ENCODE measurements around the gene ESPNL.

- PRO-cap, 3 experiments: peak in 1 of 3 experiments; most common plus-strand start chr2:237438309 (in 1)
Observed at GRCh38 chr2:237438075-237438659, 24.2 kb upstream of the COL6A3 start.

- PRO-cap, 3 experiments: peak in 1 of 3 experiments; most common plus-strand start chr2:237471760 (in 1)
Observed at GRCh38 chr2:237471484-237471927, 15.5 kb upstream of the MLPH start.

GRCh38 chr2:237483316-237483852 lies 3.7 kb upstream of the MLPH start:
- PRO-cap, 3 experiments: peak in 3 of 3 experiments; most common plus-strand start chr2:237483687 (in 3); most common minus-strand start chr2:237483546 (in 3)

GRCh38 chr2:237498309-237498780 lies 11.3 kb downstream of the MLPH start:
- PRO-cap, 3 experiments: no peak in any of the 3 experiments

GRCh38 chr2:237524686-237524990 lies 37.6 kb downstream of the MLPH start:
- PRO-cap, 3 experiments: no peak in any of the 3 experiments

GRCh38 chr2:237537592-237538249 lies 28.7 kb upstream of the PRLH start:
- PRO-cap, 3 experiments: peak in 1 of 3 experiments; most common plus-strand start chr2:237537885 (in 1)

- PRO-cap, 3 experiments: no peak in any of the 3 experiments
Observed at GRCh38 chr2:237541739-237542278, 24.6 kb upstream of the PRLH start.

DNA sequence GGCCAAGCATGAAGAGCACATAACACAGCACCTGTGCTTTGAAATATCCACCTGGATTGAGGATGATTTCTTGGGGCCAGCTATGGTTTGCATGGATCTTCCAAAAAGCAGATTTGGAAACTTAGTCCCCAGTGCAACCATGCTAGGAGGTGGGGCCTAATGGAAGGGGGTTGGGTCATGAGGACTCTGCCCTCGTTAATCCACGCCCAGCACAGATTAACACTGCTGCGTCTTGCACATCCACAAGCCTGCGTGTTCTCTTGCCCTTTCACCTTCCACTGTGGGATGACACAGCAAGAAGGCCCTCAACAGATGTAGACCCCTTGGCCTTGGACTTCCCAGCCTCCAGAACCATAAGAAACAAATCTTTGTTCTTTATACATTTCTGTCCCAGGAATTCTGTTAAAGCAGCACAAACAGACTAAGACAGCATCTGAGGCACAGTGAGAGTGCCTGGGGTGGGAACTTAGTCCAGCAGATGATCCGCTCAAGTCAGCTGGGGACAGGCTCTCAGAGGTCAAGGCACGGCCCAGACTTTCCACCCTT lies 2.5 kb downstream of the RAB17 start:
- PRO-cap, 3 experiments: peak in 1 of 3 experiments; most common plus-strand start position 214 of the sequence (in 1)

GRCh38 chr2:237601420-237602317 lies 11.1 kb upstream of the RAB17 start:
- PRO-cap, 3 experiments: no peak in any of the 3 experiments

- PRO-cap, 3 experiments: no peak in any of the 3 experiments
Observed at GRCh38 chr2:237626796-237627312, 533 bp upstream of the LRRFIP1 start.

DNA sequence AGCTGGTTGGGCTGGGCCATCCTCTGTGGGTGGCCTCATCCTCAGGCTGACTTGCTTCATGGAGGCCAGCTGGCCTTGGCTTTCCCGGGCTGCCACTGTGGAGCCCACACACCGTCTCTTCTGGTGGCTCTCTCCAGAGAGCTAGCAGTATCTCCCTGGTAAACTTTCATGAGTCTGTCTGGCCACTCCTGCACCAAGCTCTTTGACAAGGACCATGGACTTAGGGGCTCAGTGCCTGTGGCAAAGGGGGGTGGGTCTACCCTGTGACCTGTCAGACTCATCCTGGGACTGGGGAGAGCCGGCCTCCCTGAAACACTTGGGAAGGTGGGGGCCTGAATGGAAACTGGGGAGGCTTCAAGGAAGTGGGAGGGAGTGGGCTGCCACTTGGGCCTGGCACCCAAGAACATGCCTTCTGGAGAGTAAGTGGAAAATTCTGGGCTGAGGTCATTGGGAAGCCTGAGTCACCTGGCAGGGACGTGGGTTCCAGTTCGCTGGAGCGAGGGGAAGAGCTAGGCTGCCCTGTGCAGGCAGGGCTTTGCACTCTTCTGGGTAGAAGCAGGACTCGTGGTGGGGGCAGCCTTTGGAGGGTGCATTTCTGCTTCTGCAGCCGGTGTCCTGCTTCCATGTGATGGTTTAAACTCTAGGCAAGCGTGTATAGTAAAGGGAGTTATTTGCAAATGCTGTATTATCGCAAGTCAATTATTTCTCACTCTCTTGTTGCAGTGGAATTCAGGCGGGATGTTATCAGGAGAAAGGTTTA lies 3.6 kb downstream of the LRRFIP1 start:
- PRO-cap, 3 experiments: no peak in any of the 3 experiments

- PRO-cap, 3 experiments: no peak in any of the 3 experiments
Observed at GRCh38 chr2:237652392-237652763, 25.0 kb downstream of the LRRFIP1 start.

DNA sequence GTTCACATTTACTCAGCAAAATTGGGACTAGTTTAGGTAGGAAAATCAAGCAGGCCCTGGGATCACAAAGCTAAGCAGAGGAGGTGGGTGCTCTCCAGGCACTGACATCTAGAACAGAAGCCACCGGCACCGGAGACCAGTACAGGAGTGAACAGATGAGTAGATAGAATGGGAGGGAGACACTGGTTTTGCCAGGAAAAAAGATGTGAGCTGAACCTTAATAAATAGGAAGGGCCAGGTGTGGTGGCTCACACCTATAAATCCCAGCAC lies 68.2 kb upstream of the RBM44 start:
- PRO-cap, 3 experiments: no peak in any of the 3 experiments

DNA sequence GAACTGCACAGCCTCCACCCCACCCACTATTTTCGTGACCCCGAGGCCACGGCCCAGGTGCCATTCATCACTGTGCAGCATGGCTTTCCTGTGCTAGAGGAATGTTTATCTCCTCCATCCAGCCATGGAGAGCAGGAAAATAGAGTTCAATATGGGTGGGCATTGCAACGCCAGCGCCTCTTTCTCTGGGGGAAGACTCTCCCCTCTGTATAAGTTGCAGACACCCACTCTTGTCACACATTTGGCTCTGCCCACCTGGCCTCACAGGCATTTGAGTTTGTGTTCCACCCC lies 57.8 kb upstream of the RBM44 start:
- PRO-cap, 3 experiments: no peak in any of the 3 experiments

DNA sequence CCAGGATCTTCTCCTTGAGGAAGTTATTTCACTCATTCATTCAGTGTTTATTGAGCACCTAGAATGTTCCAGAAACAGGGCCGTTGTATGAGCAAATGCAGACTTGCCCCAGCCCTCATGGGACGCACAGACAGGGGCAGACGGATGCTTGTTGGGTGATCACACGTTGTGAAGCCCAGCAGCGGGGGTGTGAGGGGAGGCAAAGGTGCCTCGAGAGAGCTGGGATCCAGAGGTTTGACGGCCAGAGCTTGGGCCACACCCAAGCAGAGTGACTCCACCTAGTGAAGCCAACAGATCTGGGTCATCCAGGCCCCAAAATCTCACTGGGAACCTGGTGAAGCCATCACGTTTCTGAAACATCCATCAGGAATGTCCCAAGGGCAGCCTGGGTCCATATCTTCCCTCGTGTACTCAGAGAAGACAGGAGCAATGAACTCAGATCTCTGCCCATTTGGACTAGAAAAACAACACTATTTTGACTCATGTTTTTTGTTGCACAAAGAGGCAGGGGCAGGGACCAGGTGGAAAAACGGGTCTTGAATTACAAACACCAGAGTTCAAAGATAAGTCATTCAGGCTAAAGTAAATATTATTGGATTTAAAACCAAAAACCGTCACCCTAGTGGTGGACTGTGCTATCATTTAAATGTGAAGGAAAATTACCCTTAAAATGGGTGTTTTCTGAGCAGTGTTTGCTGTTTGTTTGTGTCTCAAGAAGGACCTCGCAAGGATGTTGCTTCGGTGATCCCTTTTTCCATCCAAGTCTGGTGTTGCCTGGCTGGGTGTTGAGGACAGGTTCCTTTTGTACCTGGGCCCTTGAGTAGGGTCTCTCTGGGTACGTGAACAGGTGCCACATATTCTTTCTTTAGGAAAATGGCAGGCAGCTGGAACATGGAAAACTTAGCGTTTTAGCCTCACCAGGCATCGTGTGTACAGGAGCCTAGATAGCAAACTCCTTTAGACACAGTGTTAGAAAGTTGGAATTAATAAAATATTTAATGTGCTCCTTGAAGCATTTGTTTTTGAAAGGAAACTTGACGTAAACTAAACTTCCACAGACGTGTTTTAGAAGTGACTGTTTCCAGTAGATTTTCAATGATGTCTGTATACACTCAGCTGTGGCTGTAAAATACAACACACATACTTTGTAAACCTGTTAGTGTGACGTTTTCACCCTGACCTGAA lies 54.6 kb upstream of the RBM44 start:
- PRO-cap, 3 experiments: no peak in any of the 3 experiments

- PRO-cap, 3 experiments: no peak in any of the 3 experiments
Observed at GRCh38 chr2:237763834-237764333, 34.7 kb upstream of the RBM44 start.

DNA sequence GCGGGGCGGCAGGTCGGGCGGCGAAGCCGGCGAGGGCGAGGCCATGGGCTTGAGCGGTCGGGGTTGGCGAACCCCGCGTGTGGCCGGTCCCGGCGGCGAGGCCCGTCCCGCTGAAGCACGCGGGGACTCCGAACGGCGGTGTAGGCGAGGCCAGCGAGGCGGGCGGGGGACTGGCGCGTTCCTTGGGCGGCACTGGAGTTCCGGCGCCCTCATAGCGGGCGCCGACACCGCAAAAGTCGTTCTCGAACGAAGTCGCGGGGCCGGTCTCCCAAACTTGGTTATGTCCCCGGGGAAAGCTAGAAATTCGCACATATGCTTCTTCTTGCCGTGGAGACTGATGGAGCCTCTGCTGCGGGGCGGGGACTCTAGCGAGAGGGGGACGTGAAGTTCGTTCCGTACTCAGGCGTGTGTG lies 306 bp downstream of the RBM44 start:
- PRO-cap, 3 experiments: no peak in any of the 3 experiments

DNA sequence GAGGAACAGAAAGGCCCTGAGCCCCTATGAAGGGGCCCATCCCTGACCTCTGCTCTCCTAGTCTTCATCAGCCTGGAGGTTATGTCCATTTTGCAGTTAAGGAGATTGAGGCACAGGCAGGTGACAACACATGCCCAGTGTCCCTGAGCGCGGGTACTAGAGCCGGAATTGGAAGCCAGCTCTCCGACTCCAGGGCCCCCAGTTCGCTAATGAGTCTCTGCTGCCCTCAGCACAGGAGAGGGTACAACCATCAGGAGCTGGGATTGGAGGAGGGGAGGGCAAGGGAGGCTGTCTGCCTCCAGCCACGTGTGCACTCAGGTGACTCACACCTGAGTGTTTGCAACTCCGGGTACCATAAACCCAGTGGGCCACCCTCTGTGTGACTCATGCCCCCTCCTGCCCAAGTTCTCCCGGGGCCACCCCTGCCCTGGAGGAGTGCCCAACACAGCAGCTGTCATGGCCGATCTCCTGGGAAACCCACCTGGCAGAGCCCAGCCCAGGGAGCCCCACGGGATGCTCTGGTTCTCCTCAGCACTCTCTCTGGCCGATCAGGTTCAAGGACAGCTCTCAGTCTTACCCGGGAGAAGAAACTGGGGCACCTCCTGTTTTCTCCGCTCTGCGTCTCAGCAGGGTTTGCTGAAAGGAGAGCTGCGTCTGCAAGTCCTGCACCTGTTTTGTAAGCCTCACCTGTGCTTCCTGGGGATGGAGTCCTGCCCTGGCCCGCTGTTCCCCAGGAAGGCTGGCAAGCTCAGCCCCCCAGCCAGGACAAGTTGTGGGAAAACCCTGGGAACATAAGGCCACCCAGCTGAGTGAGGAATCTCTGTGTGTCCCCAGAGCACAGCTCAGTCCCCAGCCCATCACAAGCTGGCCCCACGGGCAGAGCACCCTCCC lies 44.1 kb upstream of the UBE2F start:
- PRO-cap, 3 experiments: no peak in any of the 3 experiments

DNA sequence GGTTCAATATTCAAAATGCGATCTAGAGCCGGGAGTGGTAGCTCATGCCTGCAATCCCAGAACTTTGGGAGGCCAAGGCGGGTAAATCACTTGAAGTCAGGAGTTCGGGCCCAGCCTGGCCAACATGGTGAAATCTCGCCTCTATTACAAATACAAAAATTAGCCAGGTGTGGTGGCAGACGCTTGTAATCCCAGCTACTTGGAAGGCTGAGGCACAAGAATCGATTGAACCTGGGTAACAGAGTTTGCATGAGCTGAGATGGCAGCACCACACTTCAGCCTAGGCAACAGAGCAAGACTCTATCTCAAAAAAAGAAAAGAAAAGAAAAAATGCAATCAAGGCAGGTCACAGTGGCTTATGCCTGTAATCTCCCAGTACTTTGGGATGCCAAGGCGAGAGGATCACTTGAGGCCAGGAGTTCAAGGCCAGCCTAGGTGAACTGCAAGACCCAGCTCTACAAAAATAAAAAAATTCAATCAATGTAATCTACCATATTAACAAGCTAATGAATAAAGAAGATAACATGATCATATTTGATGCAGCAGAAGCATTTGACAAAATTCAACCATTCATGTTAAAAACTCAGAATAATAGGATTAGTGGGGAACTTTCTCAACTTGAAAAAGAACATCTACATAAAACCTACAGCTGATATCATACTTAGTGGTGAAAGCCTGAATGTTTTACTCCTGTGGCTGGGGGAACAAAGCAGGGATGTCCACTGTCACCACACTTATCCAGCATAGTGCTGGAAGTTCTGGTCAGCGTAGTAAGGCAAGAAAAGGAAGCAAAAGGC lies 11.8 kb upstream of the ESPNL start:
- PRO-cap, 3 experiments: no peak in any of the 3 experiments

- PRO-cap, 3 experiments: no peak in any of the 3 experiments
Observed at GRCh38 chr2:238099819-238100810, at the start of gene ESPNL. Gene ESPNL, plus strand, starts transcription at chr2:238100340.